ENCODE measurements around the genes FAM169A and S100Z.

DNA sequence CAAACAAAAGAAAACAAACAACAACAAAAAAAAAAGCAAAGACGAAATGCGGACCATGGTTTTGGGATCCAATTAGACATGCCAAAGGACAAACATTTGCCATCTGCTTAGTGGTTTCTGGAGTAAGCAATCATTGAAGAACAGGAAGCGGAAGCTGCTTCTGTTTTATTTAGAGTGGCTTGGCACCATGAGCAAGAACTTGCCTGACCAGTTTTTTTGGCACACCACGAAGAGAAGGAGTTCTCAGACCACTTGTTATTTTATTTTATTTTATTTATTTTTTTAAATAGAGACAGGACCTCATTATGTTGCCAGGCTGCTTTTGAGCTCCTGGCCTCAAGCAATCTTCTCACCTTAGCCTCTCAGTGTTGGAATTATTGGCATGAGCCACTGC is 17.0 kb downstream of the BTF3 start:
- PRO-cap, result no peak

DNA sequence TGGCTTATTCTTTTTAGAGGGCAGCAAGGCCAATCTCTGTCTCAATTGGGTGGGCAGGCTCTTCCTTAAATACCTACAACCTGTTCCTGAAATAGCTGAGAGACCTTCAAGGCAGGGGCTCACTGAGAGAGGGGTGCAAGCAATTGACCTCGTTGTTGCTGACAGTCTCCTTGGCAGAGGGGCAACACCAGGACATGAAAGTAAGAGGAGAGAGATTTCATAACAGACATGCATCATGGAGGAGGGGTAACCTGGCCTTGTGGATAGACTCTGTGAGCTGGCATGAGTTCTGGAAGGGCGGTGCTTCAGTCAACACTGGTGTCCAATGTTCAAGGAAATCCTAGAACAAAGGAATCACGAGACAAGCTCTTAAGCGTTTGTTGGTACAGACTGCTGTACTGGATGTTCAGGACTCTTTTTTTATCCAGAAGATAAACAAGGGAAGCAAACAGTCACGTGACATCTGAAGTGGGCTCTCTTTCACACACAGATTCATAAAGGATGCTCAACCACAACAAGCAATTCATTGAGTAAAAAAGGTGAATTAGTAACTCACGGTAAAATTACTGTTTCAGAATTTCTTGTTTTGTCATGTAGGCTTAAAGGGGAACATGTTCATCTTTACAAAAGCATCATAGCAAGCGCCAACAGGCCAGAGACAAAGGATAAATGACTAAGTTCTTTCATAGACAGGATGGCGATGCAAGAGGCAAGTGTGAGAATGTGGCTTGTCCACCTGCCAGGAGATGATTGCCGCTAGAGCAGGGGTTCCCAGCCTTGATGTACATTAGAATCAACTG is 20.8 kb downstream of the ANKRA2 start:
- PRO-cap, result no peak

- PRO-cap, result no peak
These were observed 10.3 kb downstream of the ANKRA2 start for GRCh38 chr5:73555164-73555605.

DNA sequence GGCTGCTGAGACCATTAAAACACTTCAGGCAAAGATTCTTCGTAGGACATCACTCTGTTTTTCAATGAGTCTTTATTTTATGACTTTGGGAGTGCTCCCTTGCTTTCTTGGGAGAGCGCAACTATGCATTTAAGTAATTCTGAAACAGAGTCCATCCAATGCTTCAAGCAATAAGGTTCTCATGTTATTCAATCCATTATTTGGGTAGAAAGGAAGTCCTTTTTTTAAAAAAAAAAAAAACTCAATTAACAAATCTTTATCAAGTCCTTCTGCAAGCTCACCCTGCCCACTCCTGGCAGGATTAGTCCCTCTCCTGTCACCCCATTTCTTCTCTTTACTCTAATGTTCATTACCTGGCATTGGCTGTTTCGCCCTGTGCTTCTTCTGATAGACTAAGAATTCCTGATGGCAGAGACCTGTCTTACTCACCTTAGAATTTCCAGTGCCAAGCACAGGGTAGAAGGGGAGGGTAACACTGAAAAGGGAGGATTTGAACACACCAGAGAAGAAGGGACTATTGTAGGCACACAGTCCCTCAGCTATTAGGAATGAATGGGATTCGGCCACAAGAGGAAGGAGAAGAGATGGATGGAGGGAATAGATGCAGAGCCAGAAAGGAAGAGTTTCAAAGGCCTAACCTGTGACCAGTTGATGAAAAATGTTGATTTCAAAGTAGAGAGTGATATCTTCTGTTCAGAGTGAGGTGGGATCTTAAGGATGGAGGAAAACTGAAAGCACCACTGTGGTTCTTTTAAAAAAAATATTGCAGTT is 32.1 kb downstream of the ARHGEF28 start:
- PRO-cap, result no peak

- PRO-cap, result no peak
These were observed 187.3 kb downstream of the ARHGEF28 start for GRCh38 chr5:73813139-73813834.

- PRO-cap, result no peak
These were observed 291.5 kb downstream of the ARHGEF28 start for GRCh38 chr5:73917403-73917943.

DNA sequence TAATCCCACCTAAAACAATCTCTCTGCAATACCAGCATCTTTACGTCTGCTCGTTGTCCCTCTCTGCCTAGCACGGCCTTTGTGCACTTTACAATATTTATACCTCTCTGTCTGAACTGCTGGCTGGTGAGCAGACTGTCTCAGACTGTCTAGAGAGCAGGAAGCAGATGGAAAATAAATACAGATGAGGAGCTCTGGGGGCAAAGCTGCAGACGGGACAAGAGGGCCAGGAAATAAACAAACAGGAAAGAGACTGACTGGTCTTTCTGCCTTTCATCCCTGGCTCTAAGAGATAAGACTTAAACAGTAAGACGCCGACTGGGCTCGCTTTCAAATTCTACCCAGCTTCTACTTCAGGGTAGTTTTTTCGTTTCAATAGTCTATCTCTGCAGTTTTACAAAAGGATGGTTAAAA is 224.8 kb downstream of the ENC1 start:
- PRO-cap, result no peak

GRCh38 chr5:74418676-74418951 is 221.9 kb downstream of the ENC1 start:
- PRO-cap, result no peak

- PRO-cap, result no peak
These were observed 207.0 kb downstream of the ENC1 start for GRCh38 chr5:74433053-74434366.

DNA sequence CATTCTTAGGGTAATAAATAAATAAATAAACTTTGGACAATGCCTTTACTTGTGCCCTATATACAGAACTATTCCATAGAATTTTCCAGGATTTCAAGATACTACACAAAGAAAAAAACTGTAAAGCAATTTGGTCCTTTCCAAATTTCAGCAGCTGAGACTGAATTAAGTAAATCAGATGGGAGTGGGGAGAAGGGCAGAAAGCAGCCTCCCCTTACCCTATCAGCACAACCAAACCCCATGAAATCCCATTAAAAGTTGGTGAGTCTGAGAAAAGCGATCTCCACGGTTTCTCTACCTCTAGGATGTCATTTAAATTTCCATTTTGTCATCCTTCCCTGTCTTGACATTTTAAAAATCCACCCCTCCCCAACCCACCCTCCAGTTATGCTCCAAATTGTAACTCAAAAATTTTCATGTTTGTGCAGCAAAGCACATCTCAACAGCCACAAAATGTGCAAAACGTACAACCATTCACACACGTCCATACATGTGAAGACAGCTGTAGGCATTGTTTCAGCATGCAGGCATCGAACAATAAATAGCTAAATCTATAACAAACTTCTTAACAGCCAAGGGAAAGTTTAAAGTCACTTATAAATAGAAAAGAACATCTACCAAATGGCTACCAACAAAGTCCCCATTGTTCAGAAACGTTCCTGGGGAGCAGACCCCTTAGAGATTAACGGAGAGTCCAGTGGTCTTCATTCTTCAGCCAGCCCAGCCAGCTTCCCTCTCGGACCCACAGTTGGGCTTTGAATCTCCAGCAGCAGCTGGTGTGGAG is 11.5 kb downstream of the ENC1 start:
- PRO-cap, result no peak

DNA sequence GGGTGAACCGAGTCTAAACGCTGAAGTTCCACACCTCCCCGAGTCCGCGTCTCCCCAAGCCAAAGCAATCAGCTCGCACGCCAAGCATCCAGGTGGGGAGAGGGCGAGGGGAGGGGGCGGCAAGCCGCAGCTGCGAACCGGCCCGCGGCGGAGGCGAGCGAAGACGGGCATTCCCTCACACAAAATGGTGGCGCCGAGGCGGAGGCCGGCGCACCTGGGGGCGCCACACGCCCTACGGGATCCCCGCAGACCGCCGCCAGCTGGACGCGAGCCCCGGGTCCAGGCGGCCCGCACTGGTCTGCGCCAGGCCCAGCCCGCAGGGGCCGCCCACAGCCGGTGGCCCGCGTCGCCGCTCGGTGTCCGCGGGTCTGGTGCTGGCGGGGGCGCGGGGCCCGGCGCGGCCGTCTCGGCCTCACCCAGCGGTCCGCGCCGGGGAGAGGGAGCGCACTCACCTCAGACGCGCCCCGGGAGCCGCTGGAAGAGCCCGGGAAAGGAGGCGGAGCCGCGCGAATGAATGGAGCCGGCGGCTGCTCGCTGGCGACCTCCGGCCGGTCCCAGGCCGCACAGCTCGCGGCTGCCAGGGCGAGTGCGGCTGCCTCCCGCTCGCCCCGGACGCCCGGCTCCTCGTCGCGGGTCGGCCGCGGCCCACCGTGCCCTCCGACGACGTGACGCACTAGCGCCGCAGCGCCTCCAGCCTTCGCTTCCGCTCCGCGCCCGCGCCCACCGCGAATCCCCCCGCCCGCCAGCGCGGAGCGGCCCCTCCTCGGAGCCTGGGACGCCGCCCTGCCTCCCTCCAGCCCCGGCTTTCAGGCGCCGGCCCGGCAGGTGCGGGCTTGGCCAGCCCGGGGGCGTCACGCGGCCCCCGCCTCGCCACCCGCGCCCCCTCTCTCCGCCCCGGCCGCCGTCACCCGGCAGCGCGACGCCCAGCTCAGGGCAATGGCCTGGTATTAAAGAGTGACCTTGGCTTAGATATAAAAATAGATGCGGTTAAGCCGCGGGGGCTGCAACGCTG is at the start of gene FAM169A:
FAM169A (minus strand) TSS at position 675 of the 1,012 bp plus-strand sequence.
- PRO-cap, result bidirectional peak, plus-strand start at position 359 of the sequence, minus-strand start at position 295 of the sequence; unidirectional peak, minus-strand start at position 623 of the sequence; unidirectional peak, minus-strand start at position 918 of the sequence

DNA sequence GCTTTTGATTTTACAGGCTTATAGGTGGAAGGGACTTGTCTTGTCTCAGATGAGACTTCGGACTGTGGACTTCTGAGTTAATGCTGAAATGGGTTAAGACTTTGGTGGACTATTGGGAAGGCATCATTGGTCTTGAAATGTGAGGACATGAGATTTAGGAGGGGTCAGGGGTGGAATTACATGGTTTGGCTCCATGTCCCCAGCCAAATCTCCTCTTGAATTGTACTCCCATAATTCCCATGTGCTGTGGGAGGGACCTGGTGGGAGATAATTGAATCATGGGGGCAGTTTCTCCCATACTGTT is 74.3 kb downstream of the ANKRD31 start:
- PRO-cap, result no peak

- PRO-cap, result no peak
These were observed 11.0 kb downstream of the HMGCR start for GRCh38 chr5:75348011-75348448.

GRCh38 chr5:75416615-75417255 is 79.7 kb downstream of the HMGCR start:
- PRO-cap, result no peak

- PRO-cap, result no peak
These were observed 28.1 kb upstream of the ANKDD1B start for GRCh38 chr5:75583071-75583666.

DNA sequence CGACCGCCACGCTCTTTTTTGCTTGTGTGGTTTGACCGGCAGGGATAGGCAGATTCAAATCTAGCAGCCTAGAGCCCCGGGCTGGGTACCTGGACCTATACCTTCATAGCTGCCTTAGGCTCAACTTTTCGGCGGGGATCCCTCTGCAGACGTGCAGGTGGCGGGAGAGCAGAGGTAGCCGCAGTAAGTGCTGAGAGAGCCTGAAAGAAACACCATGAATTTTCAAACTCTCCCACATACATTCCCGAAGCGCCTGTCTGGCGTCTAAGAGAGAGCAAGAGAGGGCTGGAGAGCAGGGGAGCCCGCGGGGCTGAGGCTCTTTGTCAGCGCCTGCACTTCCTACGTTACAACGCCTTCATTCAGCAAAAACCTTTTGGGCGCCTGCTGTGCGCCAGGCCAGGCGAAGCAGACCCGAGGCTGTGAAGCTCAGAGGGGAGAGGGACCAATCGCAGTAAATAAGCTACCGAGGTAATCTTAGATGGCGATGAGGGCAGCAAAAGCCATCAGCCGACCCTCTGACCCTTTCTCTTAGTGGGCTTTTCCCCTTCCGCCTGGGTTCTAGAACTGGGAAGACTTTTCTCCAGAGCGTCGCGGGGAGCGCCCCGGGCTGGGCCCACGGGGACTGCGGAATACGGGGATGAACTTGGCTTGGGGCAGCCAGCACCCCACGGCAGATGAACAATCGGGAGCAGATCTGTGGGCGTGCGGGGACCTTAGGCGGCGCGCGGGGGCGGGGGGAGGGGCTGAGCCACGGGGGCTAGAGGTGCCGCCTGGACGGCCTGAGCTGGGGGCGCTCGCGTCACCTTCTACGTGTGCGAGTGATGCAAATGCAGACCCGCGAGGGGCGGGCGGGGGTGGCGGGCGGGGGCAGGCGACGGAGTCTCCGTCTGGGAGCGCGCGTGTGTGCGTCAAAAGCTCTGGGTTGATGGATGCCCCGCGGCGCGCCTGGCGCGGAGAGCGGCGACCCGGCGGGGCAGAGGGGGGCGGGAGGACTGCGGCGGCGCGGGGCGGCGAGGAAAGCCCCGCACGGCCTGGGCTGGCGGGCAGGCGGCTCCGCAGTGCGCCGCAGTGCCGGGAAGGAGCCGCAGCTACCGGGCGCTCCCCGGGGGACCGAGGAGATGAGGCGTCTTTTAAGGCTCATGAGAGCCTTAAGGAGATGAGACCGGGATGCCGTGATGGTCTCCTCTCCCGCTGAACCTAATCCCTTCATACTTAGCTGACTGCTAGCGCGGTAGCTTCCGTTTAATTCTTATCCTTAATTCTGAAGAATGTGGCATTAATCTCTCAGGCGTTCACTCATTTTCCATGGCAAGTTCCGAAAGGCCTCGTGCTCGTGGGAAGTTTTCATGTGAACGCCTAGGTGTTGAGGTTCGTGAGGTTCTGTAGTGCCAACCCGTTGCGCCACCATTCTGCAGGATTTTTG is 1.2 kb downstream of the SV2C start:
- PRO-cap, result no peak

DNA sequence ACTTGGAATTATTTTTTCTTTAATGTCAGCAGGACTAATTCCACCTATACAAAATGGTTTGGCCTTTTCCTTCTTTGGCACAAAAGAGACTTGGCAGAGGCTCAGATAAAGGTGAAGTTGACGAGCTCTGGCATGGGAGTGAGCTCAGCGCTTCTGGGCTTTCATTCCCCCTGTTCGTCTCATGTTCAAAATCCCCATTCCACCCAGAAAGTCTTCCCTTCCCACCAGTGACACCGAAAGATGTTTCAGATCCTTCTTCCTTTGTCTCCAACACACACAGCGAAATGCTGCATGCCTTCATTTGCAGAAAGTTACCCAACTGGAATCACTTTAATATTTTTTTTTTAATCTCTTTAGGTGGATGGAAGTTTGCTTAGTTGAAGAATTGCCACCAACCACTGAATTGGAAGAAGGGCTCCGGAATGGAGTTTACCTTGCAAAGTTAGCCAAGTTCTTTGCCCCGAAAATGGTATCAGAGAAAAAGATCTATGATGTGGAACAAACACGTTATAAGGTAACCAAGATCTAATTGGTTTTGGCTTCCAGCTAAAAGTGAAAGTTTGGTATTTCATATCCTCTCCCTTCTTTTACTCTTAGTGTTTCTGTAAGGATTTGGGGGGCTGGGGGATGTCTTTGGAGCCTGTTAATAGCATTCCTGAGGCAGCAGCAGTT is 61.0 kb downstream of the F2RL2 start:
- PRO-cap, result no peak

DNA sequence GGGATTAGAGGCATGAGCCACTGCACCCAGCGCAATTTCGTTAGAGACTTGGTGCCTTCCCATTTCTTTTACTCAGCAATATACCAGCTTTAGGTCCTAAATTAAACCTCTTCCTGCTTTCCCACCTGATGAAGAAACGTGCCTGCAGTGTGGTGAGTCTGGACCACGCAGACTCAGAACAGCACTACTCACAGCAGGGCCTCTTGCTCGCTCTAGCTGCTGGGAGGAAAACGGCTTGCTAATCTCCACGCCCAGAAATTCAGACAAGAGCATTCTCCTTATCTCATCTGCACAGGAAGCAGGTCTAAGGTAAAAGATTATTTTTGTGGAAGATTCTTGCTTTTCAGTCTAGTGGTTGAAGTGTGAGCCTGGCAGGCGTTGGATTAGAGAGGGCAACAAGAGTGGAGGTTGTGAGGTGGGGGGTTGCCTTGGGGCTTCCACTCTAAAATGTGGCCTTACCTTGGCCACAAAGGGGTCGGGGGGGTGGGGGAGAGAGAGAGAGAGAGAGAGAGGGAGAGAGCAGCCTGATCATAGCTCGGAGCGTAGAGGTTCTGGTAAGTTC is at the start of gene S100Z:
S100Z (plus strand) TSS at position 168 of the 562 bp plus-strand sequence.
- PRO-cap, result no peak

- PRO-cap, result no peak
These were observed 25.2 kb downstream of the AGGF1 start for GRCh38 chr5:77055490-77055726.

- PRO-cap, result bidirectional peak, plus-strand start at chr5:77086856, minus-strand start at chr5:77086617
These were observed 668 bp downstream of the ZBED3 start for GRCh38 chr5:77086408-77086826.